ENCODE results near the gene DDX50.

DNA sequence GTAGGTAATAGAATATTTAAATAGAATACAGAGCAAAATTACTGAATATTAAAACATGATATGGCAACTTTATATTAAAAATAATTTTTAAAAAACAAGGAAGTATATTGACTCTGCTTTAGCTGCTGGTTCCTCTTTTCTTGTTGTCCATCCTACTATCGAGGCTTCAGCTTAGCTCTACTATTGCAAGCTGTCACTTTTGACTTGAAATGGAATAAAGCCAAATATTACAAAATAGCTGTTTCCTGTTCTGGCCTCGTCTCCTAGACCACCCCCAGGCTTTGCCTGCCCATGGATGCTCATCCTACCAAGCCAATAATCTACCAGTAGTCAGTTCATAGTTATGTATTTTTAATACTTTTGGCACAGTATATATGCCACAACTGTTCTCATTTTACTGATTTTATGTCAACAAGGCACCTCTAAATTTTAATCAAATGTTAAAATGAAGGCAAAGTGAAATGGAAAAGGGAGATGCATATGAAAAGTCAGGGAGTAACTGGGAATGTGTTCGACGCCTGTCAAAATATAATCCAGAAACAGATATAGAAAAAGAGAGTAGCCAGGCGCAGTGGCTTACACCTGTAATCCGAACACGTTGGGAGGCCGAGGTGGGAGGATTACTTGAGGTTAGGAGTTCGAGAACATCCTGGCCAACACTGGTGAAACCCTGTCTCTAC, 123.4 kb downstream of the NRBF2 start:
- RRBS = no CpG with 5 or more reads among the region's 9 CpGs

- RRBS = no CpG with 5 or more reads among the region's 6 CpGs
These were observed 132.0 kb downstream of the NRBF2 start for GRCh38 chr10:63264949-63265755.

DNA sequence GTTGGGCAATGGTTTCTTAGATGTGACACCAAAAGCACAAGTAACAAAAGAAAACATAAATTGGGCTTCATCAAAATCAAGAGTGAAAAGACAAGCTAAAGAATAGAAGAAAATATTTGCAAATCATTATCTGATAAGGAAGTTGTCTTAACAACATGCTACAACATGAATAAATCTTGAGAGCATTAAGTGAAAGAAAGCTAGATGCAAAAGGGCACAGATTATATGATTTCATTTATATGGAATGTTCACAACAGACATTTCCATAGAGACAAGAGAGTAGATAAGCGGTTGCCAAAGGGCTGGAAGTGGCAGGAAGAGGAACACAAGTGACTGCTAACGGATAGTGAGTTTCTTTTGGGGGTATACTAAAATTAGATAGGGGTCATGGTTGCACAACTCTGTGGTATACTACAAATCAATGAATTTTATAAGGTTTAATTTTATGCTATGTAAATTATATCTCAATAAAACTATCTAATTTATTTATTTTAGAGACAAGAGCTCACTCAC, 35.4 kb downstream of the JMJD1C start:
- RRBS = no CpG with 5 or more reads among the region's 2 CpGs

GRCh38 chr10:63438217-63439329, 27.2 kb downstream of the JMJD1C start:
- RRBS = no CpG with 5 or more reads among the region's 8 CpGs

DNA sequence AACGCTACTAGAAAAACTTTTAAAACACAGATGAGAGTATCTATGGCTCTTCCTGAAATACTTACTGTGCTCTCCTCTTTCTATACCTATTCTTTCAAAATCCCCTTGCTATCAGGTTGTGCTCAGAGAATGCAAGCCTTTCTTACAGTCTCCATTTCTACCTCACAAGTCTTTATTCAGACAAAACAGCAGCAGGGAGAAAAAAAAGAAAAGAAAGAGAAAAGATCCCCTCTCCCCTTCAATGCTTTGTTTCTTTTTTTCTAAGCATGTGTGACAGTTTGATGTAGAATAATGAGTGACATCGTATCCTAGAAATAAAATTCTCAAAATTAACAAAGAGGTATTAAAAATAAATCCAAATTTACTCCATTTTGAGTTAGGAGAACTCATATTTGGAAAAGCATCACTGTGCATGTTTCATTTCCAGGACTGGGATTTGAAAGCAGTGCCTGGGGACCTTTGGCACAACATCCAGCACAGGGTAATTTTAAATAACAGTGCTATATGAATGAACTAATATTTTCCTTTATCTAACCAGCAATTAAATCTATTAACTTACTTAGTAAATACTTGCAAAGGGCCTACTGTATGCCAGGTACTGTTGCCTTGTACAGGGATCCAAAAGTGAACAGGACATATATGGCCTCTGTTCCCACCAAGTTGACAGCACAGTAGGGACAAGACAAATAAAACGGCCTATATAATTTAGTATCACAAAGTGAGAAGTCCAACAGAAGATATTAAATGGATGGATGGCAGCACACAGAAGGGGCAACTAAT, 19.6 kb upstream of the JMJD1C start:
- RRBS = no CpG with 5 or more reads among the region's 3 CpGs

DNA sequence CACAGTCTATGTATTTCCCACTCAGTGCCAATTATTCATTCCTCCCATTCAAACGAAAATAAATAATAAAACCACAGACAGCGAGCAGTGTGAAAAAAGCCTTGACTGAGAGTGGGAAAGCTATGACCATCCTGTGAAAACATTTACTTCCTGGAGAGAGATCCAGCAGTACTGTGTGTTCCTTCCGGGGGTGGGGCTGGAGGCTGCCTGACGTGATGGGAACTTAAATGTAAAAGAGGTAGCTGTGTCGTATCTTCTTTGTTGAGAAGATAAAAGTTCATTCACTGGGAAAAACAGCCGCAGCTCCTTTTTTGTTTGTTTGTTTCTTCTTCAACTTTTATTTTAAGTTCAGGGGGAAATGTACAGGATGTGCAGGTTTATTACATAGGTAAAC, 278.0 kb downstream of the REEP3 start:
- RRBS = no CpG with 5 or more reads among the region's 6 CpGs

GRCh38 chr10:65620549-65620983, 1305.3 kb upstream of the LRRTM3 start:
- RRBS = no CpG with 5 or more reads among the region's 1 CpG

DNA sequence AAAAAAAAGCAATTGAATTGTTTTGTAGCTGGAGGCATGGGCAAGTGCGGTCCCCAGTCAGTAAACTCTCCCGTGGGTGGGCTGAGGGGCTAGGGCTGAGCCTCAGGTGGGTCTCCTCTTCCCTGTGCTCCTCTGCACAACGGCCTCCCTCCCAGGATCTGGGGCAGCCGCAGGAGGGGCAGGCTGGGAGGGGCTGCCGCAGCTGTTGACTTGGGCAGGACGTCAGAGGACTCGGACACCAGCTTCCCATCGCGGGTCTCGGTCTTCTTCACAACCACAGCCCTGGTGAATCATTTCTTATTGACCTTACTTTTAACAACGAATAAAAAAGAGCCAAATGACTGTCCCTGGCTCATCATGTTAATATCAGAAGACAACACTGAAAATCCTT, 32.6 kb downstream of the CTNNA3 start:
- RRBS = no CpG with 5 or more reads among the region's 11 CpGs

DNA sequence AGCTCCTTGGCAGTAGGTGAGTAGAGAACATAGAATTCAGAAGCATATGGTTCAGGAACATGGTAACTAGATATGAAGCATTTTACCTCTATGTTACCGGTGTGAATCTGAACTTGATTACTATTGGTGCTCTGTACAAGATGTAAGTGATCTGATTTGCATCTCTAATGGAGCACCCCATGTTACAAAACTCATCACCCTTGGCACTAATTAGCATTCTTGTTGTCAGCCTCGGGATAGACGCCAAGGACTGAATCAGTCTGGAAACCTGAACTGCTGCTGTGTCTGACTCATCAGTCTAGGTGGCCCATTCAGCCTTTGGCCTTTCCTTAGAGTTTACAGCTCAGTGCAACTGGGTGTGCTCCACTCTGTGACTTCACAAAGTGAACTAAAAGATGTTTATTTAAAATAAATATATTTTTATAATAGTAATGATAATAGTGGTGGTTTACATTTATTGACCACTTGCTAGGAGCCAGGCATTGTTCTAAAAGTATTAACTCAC, 12.2 kb upstream of the MYPN start:
- RRBS = no CpG with 5 or more reads among the region's 3 CpGs

DNA sequence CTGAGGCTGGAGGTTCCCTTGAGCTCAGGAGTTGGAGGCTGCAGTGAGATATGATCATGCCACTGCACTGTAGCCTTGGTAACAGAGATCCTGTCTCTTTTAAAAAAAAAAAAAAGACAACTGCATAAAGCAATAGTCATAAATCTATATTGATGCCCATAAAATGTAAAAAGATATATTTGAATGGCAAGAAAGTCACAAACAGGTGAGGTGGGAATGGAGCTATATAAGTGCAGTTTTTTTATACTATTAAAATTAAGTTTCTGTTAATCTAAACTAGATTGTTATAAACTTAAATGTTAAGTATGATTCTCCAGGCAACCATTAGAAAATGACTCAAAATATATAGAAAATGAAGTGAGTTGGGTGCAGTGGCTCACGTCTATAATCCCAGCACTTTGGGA, 13.4 kb upstream of the HNRNPH3 start:
- RRBS = no CpG with 5 or more reads among the region's 1 CpG

DNA sequence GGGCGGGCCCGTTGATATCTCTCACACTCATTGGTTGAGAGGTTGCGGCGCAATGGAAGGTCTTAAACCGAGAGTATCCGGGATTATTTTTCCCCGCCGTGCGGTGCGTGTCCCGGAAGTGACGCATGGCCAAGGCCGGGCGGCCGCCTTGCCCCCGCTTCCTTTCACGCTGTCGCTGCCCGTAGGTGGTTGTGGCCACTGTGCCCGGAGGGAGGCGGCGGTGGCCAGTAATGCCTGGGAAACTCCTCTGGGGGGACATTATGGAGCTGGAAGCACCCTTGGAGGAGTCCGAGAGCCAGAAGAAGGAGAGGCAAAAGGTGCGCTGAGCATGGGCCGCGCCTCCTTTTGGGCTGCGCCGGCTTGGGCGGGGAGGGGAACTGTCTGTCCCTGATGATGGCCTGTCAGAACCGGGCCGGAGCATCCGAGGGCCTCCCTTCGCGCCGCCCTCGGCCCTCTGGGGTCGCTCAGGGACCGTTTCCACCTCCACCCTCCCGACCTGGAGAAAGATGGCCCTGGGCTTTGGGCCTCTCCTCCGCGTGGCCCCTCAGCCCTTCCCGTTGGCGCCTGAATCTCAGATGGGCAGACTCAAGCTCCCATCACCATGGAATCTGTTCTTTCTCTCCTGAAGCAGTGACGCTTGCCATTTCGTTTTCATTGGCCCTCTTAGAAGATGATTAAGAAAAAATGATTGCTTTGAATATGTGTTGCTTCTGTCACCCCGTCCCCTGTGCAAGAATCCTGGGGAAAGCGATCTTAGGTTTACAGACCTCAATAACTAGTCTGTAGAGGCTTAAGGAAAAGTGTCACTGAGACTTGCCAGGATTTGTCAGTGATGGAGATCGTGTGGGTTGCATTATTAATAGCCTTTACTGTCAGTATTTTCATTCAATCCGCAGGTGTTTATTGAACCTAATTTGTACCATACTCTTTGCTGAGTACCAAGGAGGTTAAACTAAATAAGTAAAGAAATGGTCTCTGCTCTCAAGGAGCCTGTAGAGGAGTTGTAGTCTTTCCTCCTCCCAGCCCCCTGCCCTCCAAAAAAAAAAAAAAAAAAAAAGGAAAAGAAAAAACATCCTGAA, at the start of gene DDX50:
Gene DDX50, plus strand, starts transcription at position 161 of the 1,079 bp plus-strand sequence.
- RRBS = 2% methylated on average over 16 of the region's 49 CpGs

DNA sequence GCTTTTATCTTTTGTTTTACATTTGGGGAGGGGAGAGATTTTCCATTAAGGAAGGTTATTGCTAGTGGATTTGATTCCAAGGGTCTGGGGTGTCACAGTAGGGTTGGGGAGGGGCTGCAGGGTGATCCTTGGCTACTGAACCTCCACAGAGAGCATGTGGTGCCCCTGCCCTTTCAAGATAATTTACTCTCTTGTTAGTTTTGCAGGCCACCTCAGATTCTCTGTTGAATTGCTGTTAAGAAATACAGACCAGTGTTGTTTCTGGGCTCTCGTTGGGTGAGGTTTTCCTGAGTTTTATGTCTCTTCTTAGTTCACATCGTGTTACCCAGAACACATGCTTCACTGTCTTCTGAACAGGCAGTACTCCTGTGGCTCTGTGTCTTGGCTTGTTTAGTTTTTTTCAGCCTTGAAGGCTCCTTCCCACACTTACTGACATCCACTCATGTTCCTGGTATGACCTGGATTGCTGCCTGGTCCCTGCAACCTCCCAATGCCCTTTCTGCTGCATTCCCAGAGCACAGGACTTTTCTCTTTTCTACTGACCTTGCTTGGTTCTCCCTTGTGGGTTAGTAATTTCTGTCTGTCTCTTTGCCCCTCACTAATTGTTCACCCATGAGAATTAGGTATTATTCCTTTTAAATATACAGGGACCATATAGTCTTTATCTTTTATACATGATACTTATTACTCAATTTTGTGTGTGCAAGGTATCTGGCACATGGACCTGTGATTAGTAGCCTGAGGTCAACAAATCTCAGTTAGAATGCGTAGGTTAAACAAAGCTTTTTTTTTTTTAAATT, 4.4 kb downstream of the KIFBP start:
- RRBS = no CpG with 5 or more reads among the region's 3 CpGs

GRCh38 chr10:69090649-69091103, 2.8 kb downstream of the SRGN start:
- RRBS = no CpG with 5 or more reads among the region's 1 CpG

DNA sequence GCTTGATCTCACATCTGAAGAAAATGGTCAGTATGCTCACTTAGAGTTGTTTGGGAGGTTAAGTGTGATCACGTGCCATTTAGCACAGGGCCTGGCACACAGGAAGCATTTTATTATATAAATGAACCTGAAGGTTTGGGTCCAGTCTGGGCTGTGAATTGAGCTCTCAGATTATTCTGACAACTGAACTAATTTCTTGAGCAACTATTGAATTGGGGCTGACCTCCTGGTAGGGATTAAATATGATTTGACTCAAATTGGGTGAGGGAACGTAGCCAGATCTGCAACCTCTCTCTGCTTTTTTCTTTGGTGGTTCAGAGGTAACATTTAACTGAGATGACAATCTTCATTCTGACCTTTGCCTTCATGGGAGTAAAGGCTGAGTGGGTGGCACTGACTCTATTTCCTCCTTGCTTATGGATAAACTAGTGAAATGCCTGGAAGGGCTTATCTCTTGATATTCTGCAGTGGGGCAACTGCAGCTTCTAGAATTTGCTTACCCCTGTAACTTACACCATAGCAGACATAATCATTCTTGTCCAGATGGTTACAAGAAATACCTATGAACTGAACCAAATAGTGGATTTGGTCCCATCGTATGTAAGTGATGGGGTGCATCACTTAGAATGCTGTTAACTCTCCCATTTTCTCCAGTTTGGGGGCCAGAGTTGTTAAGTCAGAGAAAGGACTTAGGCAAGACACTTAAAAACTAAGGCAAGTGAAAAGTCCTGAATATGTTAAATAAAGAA, 10.0 kb upstream of the HKDC1 start:
- RRBS = no CpG with 5 or more reads among the region's 3 CpGs

GRCh38 chr10:69319007-69320160, 737 bp downstream of the HK1 start:
- RRBS = 1% methylated on average over 22 of the region's 65 CpGs

DNA sequence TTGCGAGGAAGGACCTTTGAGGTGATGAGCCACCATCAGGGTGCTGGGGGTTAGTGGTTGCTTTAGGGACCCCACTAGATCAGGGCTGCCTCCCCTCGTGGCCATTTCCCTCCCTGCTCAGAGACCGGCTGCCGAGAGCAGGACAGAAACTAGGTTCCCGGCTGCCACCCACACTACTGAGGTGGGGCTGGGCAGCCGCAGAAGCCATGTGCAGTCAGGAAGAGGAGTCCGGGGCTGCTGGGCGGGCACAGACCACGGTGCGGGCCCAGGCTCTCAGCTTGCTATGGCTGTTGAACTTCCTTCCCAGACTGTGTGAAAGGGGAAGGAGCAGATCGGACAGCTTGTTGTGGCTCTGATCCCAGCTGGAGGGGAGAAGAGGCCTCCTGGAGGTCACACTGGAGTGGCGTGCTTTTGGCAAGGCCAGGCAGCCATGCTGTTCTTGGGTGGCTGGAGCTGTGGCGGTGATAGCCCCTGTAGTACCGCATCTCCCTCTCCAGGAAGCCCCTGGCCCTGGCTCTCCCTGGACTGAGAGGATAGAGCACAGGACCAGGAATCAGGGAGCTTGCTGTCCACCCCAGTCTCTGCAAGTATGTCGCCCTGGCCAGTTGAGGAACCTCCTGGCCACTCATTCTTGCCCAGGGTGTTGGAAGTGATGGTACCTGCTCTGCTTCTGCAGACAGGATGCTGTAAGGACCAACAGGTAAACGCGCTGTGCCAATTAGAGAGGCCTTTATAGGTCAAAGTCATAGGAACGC, 16.5 kb downstream of the HK1 start:
- RRBS = 25% methylated on average over 3 of the region's 18 CpGs

- RRBS = no CpG with 5 or more reads among the region's 14 CpGs
These were observed 25.0 kb downstream of the HK1 start for GRCh38 chr10:69343582-69344176.

DNA sequence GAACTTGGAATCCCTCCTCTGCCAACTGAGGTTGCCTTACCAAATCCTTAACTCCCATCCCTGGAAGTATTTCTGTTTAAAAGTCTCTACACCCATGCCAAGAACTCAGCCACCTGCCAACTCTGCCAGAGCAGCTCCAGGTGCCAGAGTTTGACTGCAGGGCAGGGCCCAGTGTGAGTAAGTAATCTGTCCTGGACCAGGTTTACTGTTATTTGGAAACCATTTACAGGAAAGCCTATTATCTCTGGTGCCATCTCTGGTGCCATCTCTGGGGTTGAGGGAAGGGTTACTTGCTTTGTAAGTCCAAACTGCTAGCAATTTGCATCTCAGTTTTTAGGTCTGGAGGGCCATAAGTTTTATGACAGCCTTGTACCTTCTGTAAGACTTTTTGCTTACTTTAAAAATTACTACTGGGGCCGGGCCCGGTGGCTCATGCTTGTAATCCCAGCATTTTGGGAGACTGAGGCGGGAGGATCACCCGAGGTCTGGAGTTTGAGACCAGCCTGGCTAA, 2.6 kb downstream of the TSPAN15 start:
- RRBS = no CpG with 5 or more reads among the region's 4 CpGs

GRCh38 chr10:69728436-69728677, 73.3 kb upstream of the COL13A1 start:
- RRBS = no CpG with 5 or more reads among the region's 2 CpGs

DNA sequence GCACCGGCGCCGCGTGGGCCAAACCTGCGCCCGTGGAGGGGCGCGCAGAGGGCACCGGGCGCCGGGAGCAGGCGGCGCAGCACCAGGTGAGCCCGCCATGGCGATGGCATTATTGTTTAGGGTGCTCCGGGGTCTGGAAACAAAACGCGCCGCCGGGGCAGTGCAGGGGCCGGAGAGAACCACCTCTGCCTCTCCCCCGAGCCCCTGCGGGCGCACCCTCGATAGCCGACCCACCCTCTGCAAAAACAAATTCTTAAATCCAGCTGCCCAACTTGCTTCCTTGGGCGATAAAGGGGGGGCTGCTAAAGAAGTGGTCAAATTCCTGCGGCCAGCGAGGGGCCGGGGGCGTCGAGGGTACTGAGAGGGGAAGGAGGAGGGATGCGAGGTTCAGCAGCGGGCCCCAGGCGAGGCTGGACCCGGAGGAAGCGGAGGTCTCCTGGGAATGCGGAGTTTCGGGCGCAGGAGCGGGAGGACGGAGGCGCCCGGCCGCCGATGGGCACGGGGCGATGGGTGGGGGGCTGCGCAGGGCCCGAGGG, 337 bp downstream of the MACROH2A2 start:
- RRBS = 6% methylated on average over 35 of the region's 50 CpGs